Epithelial cell of prostate (primary cell): ENCODE measurements around a stretch of chr3.

- RRBS: no CpG with 5 or more reads among the region's 14 CpGs
These were observed 167.5 kb upstream of the UMPS start for GRCh38 chr3:124562768-124563224.

GRCh38 chr3:124632175-124632897 is 97.9 kb upstream of the UMPS start:
- RRBS: no CpG with 5 or more reads among the region's 17 CpGs

GRCh38 chr3:124699089-124699550 is 31.1 kb upstream of the UMPS start:
- RRBS: no CpG with 5 or more reads among the region's 3 CpGs

- RRBS: no CpG with 5 or more reads among the region's 4 CpGs
These were observed 4.7 kb downstream of the UMPS start for GRCh38 chr3:124734943-124735295.

DNA sequence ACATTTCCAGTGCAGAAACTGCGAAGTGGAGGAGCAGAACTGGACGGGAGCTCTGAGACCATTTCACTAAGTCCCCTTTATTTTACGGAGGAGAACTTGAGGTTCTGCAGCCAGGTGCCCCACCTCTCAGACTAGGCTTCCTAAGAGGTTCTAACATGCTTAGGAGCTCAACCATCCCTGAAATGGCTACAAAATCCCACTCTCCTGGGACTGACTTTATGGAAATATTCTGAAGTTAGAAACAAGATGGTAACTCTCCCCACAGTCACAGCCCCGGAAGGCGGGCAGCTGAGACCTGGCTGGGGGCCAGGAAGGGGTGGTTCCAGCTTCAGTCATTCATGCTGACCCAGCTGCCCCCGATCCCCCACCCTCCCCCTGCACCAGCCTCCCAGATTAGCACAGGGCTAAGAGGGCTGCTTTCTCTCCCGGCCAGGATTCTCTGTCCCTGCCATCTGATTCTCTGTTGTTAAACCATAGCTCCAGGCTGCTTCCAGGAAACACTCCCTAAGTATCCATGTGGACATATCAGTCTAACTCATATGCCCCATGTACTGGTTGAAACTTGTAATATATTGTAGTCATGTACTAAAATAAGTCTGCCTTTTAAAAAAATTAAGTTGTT is 40.4 kb downstream of the UMPS start:
- RRBS: no CpG with 5 or more reads among the region's 7 CpGs

GRCh38 chr3:124772338-124772794 is 42.1 kb downstream of the UMPS start:
- RRBS: no CpG with 5 or more reads among the region's 13 CpGs

GRCh38 chr3:124780300-124781522 is 50.5 kb downstream of the UMPS start:
- RRBS: no CpG with 5 or more reads among the region's 25 CpGs

DNA sequence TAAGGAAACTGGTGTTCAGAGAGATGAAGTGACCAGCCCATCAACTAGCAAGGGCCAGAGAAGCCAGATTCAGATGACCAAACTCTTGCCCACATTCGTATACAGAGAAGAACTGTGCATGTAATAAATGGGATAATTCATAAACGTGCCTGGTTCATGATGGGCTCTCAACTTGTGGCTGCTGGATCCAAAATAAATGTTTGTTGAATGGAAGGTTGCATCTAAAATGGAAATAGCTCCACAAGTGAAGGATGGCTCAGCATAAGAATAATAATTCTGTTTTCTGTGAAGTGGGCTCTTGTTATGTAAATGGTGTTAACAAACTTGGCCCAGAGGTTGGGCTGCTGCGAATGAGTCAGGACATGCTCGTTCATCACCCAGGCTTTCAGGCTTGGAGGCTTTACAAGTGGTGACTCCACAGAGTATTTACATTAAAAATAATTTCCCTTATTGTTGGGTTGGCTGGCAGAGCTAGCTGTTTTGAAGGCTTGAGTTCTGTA is 60.6 kb downstream of the ITGB5 start:
- RRBS: no CpG with 5 or more reads among the region's 4 CpGs

GRCh38 chr3:124932908-124933587 is 1.5 kb downstream of the MUC13 start:
- RRBS: no CpG with 5 or more reads among the region's 3 CpGs

DNA sequence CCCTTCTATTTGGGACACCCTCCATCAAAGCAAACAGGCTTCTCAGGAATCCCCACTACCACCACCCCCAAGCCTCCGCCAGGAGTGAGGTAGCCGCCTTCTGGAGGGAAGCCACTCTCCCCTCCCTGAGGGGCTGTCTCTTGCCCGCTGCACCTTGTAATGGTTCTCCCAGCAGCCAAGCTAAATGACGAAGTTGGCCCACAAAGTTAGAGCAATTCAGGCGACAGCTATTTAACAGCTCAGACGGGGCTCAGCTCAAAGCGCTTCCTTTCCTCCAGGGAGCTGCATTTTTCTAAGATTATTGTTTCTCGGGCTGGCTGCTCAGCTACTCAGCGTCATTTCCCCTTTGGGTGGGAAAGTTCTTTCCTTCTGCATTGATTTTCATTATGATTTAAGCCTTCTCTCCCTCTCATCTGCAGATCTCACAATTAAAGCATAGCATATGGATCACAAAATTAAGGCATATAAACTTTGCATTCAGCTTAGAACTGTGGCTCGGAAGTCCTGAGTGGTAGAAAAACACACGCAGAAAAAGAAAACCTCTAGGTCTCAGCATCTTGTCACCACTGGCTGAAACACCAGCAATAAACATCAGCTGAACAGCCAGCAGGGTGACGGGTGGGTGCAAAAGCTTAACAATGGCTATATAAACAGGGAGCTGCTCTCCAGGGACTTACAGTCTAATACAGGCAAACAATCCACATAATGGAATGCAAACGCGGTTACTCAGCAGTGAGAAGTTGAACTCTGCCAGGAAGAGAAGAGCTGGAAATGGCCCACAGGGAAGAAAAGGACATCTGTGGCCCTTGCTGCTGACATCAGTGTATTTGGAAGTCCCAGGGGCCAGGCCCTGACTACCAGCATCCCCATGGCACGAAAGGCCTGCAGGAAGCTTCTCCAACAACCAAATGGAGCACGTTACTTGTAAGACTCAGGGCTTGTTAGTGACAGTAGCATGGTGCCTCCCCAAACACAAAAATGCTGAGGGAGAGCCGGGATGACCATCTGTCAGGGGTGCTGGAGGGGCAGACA is 3.3 kb downstream of the HEG1 start:
- RRBS: no CpG with 5 or more reads among the region's 17 CpGs

GRCh38 chr3:125054455-125055215 is 1.2 kb downstream of the HEG1 start:
- RRBS: no CpG with 5 or more reads among the region's 15 CpGs

DNA sequence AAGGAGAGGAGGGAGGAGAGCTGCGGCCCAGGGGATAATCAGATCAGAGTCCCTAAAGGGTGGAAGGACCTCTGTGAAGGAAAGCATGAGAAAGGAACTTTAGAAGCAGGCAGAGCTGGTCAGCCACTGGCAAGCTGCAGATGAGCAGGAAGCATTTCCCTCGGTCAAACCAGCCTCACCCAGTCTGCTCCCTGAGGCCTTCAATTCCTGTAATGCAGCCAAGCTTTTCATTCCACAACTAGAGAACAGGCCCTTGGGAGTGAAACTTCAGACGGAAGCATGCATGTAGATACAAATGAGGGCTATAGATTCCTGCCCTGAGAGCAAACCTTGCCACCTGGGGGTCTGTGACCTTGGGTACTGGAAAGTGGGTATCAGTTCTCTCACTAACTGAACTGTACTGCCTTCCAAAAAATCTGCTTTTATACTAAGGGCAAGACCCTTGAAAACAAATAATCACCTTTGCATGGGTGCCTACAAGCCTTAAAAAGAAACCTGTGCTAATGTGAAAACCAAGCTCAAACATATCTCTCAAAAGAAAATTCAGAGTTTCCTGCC is 60.9 kb upstream of the HEG1 start:
- RRBS: no CpG with 5 or more reads among the region's 3 CpGs

- RRBS: no CpG with 5 or more reads among the region's 6 CpGs
These were observed 63.9 kb upstream of the HEG1 start for GRCh38 chr3:125119585-125120231.

DNA sequence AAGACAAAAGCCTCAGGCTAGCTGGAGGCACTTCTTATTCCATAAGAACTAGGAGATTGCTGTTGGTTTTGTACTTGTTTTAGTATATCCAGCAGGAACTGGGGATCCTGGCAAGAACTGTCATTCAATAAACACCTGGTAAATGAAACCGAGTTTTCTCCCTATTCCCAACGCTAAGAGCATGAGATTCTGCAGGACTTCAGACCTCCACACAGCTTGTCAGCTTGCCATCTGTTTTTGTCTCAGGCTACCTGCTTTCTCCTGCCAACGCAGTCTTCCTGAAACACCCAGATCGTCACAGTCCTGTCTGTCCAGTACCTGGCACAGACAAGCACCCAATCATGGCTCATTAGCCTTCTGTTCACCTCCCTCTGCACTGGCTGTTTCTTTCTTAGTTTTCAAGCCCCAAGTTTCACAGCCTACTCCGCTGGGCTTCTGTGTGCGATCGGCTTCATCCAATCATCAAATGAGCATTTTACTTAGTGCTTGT is 5.1 kb downstream of the SLC12A8 start:
- RRBS: no CpG with 5 or more reads among the region's 7 CpGs

DNA sequence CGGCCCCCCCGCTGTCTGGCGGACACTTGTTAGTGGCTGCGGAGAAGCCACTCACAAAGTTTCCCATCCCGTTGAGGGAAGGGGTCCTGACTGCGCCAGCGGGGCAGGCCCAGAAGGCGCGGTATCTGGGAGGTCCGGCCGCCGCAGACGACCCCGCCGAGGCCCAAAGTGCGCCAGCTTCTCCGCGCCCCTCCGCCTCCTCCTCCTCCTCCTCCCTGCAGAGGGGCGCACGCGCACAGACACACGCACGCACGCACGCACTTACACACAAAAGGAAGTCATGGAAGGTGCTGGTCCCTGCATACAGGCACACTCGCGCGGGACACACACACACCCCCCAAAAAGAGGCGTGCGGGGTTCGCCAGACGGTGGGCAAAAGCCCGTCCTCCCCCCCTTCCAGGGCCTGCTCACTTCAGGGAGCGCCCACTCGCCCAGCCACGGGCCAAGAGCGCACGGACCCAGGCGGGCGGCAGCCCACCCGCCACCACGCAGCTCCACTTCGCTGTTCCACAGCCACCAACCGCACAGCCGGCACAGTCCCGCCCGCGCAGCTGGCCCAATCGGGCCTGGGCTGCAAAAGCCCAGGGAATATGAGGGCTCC is 17.9 kb downstream of the ZNF148 start:
- RRBS: no CpG with 5 or more reads among the region's 50 CpGs

- RRBS: no CpG with 5 or more reads among the region's 12 CpGs
These were observed 4.2 kb downstream of the ZNF148 start for GRCh38 chr3:125370829-125371510.

DNA sequence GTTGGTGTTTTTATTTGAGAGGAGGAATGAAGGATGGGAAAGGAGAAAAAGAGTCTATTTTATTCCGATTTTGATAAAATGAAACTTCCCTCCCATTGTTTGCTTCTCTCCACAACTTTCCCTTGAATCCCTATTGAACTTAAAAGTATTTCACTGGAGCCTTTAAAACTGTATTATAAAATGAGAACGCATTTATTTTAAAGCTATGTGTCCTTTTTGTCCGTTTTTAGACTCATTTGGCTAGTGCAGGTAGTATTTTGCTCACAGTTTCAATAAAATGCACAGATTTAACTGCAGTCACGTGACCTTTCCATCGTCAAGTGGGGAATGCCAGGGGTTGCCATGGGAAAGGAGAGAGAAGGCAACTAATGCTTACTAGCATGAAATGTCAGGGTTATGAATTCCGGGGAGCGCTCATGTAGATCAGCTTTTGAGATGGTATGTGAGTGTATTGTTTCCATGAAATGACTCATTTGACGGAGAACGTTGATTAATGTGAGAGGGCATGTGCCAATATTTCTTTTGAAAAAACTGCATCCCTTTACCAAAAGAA is 7.8 kb upstream of the OSBPL11 start:
- RRBS: no CpG with 5 or more reads among the region's 9 CpGs

DNA sequence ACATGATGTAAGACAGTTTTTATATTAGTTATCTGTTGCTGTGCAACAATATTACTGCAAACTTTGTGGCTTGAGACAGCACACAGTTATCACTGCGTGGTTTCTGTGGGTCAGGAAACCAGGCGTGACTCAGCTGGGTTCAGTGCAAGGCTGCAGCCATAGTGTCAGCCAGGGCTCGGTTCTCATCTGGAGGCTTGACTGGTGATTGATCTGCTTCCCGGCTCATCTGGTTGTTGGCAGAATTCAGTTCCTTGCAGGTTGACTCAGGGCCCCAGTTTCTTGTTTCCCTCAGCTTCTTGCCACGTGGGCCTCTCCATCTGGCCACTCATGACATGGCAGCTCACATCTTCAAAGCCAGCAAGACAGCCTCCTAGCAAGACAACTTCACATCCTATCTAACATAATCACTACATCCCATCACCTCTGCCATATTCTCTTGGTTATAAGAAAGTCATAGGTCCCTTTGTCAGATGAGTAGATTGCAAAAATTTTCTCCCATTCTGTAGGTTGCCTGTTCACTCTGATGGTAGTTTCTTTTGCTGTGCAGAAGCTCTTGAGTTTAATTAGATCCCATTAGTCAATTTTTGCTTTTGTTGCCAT is 146.7 kb upstream of the ROPN1B start:
- RRBS: no CpG with 5 or more reads among the region's 5 CpGs

GRCh38 chr3:125935101-125935728 is 33.8 kb upstream of the ROPN1B start:
- RRBS: no CpG with 5 or more reads among the region's 11 CpGs

- RRBS: 5% methylated on average over 50 of the region's 106 CpGs
These were observed 10.7 kb upstream of the ROPN1B start for GRCh38 chr3:125957787-125959082.